GM12892 (cell line): ENCODE measurements around a stretch of chr2.

DNA sequence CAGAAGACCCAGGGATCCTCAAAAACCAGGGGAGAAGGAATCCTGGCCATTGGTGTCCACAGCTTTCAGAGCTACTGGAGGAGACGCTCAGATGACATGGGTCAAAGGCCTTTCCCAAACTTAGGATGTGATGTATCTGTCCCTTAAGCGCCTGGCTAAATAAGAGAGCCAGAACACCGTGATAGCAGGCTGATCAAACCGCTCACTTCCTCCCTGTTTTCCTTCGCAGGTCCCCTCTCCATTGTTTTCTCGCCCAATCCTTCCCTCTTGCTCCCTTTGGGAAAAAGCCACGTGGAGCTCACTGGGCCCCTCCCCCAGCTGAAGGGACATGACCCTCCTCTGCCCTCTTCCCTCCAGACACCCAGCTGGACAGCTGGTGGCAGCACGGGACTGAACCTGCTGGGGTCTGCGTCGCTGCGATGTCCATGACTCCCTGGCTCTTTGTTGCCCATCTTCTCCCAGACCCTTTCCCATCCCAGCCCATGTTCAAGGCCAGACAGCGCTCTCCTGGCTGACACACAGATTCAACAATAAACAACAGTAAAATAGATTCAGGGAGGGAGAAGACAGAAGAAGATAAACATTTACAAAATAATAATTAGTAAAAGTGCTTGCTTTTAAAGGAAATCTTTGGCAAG, 201.6 kb downstream of the TNS1 start:
- RRBS, result no CpG with 5 or more reads among the region's 12 CpGs

DNA sequence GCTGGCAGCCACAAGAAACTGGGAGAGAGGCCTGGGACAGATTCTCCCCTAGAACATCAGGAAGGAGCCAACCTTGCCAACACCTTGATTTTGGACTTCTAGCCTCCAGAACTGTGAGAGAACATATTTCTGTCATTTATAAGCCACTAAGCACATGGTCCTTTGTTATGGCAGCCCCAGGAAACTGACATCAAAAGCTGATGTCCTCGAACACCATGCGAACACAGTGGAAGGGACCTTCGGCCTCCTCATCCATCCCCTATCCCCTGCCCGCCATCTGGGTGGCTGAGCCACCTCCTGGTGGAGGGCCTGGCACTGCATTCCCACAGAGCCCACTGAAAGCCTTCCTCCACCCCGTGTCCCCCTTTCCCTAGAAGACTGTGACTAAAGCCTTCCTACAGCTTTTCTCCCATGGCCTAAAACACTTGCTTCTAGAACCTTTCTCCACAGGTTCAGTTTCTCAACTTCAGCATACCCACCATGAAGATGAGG, 187.5 kb downstream of the TNS1 start:
- RRBS, result no CpG with 5 or more reads among the region's 5 CpGs

DNA sequence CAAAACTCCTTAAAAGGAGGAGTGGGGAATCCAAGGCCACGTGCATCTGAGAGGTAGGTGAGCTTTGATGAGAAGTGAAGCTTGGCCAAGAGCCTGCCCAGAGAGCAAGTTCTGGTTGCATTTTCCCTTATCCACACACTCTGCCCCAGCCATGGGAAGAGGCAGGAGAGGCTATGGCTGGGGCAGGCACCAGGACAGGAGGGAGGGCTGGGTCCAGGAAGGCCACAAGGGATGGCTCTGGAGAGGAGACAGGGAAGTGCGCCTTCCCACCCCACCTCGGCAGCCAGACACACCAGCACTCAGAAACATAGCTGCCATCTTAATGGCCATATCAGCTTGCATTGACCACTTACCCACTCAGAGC, 148.2 kb downstream of the TNS1 start:
- RRBS, result no CpG with 5 or more reads among the region's 3 CpGs

DNA sequence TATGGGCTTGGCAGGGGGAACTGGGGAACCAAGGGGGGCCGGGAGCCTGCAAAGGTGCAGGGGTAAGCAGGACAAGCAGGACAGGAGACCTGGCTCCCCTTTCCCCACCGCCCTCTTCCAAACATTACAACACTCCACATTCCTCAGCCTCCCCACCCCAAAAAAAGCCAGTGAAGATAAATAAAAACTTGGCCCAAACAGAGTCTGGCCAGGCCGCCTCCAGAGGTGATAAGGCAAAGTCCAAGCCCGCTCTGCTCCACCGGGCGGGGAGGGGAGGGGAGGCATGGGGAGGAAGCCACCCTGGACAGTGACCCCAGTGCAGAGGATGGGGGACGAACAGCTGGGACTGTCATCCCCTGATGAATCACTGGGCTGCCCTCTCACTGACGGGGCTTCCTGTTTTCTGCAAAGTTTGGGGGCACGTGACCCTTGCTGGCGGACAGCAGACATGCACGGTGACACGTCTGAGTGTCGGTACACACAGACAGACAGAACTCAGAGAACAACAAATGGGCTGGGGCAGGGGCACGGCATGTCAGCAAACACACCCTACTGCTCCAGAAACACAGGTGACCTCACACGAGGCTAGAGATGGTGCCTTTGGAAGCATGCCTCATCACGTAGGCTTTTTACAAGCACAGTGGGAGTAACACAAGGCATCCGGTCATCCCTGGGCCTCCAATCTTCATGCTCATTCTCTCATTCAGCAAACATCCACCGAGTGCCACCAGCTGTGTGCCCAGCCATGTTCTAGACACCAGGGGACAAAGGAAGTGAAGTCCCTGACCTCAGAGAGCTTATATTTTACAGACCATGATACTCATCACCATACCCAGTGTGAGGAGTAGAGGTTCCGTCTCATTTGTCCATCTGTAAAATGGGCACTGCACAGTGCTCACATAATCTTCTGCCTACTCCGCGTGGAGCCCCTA, 100.1 kb downstream of the TNS1 start:
- RRBS, result no CpG with 5 or more reads among the region's 21 CpGs

DNA sequence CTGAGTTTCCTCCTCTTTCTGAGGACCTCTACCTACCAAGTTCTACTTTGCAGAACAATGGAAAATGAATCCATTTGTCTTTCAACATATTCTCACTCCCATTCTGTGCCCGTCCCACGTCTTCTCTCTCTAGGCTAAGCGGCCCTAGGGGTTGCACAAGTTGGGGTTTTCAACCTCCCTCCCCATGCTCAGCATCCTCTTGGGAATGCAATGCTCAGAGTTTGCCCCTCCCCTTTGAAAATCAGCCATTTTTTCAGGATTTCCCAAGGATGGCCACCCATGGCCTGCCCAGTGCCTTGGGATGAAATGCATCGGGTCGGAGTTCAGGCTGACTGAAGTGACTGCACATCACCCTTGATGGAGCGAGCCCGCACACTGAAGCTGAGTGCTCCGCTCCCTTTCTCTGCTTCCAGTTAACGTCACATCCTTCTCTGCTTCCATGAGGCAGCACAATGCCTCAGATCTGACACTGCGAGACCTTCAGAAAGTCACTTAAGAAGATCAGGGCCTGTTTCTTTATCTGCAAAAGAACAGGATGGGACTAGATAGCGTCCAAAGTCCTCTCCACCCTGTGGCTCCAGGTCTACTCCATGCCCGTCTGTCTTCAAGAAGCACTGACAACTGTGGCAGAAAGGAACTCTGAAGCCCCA, 87.8 kb downstream of the TNS1 start:
- RRBS, result no CpG with 5 or more reads among the region's 12 CpGs

- RRBS, result no CpG with 5 or more reads among the region's 10 CpGs
These were observed 86.1 kb downstream of the TNS1 start for GRCh38 chr2:217916532-217917214.

DNA sequence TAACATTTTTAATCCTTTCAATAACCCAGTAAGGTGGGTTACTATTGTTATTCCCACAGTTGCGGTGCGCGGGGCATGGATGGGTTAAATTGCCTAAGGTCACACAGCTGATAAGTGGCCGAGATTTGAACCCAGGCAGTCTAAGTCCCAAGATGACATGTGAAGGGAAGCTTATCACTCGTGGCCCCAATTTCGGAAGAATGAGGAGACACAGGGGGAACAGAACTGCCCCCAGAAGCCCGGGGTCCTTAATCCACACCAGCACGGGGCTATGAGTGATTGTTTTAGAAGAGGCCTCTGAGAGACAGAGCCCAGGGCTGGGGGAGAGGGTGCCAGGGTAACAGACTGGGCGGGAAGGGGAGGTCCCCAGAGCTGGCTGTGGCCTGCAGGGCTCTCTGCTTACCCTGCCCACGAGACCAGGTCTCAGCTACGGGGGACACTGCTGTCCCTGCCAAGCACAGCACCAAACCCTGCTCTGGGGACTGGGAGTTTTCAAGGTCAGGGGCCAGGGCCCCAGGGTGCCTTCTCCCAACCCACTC, 80.9 kb downstream of the TNS1 start:
- RRBS, result no CpG with 5 or more reads among the region's 11 CpGs

DNA sequence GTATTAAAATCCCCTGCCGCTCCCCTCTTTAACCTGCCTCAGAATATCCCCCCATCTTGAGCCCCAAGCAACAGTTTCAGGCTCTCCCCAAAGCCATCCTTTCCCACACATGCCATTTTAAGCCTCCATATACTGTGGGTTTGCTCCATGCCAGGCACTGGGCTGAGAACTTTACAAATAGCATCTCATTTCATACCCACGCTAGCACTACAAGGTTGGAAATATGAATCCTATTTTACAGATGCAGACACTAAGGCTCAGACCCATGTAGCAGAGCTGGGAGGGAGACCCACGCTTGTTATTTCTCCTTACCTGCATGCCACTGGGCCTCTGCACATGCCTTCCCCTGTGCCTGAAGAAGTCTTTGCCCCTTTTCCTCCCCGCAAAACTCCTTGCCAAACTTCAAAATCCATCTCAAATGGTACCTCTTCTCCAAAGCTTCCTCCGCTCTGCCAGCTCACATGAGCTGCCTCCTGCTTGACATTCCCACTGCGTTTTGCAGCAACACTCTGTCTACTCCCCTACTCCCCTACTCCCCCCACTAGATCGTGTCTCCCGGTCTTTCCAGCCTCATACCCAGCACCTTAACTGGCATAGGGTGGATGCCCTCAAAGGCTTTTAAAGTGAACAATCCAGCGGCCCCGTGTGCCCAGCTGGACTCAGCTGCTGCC, 66.0 kb downstream of the TNS1 start:
- RRBS, result no CpG with 5 or more reads among the region's 10 CpGs

DNA sequence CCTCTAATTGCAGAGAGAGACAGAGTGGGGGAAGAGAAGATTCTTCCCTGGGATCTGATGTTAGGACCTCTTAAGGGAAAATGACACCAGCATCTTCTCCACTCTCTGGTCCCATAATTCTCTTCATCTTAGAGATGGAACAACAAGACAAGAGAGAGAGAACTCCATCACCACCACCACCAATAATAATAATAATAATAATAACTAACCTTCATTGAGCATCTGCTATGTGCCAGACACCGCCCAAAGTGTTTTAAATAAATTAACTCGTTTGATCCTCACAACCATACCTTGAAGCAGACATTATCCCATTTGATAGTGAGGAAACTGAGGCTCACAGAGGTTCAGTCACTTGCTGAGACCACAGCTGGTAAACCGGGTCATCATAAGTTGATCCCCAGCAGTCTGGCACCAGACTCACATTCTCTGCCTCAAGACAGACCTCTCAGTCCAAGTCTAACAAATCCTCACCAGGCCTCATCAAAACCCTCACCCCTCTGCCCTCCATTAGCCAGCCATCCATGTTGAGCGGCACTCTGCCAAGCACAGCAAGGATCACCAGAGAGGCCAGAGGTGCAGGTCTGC, 63.8 kb downstream of the TNS1 start:
- RRBS, result no CpG with 5 or more reads among the region's 4 CpGs

DNA sequence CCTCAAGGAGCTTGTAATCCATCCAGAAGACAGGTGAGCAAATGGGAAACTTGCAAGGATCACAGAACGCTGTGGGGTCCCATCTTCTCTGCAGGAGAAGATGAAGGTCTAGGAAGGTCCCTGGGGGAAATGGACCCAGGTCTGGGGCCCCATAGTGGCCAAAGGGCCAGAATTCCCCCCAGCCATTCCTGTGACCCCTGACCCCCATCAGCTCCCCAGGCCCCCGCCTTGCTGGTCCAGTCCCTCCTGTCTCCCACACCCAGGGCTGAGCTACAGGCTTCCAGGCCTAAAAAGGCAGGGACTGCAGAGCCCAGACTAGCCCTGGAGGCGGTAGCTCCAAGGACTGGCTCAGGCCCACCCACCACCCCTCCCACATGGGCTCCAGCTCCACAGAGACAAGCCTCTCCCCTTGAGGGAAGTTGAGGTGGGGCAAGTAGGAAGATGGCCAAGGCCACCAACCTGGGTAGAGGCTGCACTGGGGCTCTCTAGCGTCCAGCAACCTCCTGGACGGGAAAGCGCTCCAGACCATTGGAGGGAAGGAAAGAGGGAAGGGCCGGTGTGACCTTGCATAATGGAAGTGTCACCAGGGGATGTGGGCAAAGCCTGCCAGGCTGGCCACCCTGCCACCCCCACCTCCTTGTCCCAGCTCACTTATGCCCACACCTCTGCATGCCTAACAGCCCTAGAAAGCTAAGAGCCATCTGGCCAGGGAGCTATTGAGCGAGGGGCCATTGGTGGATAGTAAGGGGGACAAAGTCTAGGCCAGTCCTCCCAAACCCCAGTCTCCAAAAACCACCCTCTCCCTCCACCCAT, 63.1 kb downstream of the TNS1 start:
- RRBS, result no CpG with 5 or more reads among the region's 8 CpGs

DNA sequence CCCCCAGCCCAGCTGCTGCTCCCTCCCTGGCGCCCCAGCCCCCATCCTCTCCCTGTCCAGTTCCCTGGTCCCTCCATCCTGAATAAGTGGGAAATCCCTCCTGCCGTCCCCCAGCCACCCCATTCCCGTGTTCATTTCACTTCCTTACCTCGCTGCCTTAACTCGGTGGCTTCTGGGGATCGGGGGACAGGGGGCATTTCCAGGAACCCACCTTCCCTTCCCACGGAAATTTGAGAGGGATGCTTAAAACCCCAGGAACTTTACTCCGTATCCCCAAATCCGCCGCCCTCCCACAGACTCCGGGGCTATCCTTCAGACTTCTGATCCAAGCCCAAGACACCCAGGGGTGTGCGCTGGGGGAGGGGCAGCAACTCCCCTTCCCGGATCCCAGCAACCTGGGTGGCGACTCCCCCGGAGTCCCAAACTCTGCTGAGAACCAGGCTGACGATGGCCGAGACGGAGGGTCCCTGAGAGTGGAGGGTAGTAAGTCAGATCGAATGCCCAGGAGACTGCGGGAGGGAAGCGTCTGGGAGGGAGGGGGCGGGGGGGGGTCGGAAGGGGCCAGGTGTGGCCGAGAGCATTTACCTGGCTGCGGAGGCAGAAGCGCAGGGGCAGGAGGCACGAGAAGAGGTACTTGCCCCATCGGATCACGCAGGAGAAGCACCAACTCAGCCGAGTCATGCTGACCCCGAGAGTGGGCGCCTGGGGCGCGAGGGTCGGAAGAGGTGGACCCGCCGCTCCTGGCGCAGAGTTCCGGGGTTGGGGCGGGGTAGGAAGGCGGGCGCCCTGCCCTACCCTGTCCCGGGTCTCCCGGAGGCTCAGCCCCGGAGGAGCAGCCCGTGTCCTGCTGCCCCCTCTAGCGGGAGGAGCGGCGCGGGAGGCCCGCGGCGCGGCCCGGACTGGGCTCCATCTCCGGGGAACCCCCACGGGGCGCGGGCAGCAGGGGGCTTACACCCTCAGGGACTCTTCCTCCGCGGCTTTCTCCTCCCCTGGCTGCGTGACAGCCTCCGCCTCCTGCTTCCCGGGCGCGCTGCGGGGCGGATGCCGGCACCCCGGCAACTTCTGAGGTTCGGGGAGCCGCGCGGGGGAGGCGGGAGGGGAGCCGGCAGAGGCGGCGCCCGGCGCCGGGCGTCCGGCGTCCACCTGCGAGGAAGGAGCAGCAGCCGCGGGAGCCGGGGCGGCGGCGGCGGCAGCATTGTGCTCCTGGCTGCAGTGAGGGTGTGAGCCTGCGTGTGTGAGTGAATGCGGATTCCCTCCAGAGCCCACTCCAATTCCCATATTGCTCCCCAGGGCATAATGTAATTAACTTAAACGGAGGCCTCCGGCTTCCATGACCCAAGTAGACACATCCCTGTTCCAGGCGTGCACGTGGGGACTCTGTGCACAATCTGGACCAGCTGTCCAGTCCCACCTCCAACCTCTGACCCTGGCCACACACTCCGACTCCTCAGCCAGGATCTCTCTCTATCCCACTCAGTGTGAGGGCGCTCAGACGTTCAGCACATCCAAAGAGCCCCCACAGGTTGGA, 7.3 kb upstream of the TNS1 start:
- RRBS, result 2% methylated on average over 30 of the region's 101 CpGs

GRCh38 chr2:218021610-218022117, 18.9 kb upstream of the TNS1 start:
- RRBS, result no CpG with 5 or more reads among the region's 9 CpGs

DNA sequence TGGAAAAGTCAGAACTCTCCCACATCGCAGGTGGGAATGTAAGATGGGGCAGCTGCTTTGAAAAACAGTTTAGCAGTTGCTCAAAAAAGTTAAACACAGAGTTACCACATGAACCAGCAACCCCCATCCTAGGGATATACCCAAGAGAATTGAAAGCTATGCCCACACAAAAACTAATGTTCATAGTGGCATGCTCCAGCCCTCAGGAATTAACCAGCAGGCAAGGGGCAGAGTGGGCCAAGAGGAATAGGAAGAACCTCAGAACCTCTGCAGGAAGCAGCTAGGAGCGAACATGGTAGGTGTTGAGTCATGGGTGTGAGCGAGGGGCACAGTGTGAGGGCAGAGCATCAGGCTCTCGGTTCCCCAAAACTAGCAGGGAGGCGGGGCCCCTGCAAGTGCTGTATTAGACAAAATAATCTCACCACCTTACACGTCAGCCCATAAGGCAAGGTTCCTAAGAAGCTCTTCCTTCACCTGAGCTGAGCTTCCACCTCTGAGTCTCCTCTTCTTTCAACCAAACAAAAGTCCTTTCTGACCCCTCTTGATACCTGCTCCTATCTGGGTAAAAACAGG, 5.6 kb upstream of the RUFY4 start:
- RRBS, result no CpG with 5 or more reads among the region's 6 CpGs

- RRBS, result no CpG with 5 or more reads among the region's 5 CpGs
These were observed 3.2 kb downstream of the CXCR2 start for GRCh38 chr2:218128881-218129483.

GRCh38 chr2:218217953-218218737, 1.2 kb downstream of the ARPC2 start:
- RRBS, result no CpG with 5 or more reads among the region's 10 CpGs

- RRBS, result no CpG with 5 or more reads among the region's 12 CpGs
These were observed 8.2 kb downstream of the PNKD start for GRCh38 chr2:218278544-218278910.

- RRBS, result no CpG with 5 or more reads among the region's 23 CpGs
These were observed 548 bp downstream of the TMBIM1 start for GRCh38 chr2:218291581-218292329.

- RRBS, result 60% methylated on average over 1 of the region's 18 CpGs
These were observed 23.5 kb upstream of the CATIP start for GRCh38 chr2:218332888-218333811.

DNA sequence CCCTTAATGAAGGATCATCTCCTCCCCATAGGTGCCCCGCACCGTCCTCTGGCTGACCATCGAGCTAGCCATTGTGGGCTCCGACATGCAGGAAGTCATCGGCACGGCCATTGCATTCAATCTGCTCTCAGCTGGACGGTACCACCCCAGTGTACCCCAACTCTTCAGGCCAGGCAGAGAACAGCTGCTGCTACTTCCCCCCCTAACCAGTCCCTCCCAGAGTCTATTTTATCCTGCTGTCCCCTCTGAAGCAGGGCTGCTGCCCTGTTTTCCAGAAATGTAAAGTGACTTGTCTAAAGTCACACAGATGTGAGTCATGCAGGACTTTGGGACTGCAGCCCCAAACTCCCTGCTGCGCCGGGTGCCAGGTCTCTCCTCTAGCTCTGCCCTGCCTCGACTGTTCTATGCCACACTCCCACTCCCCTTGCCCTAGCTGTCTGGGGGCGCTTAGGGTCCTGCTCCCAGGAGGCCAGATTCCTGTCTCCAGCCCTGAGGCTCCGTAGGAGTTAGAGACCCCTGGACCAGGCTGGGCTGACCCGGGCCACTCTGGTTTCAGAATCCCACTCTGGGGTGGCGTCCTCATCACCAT, 4.6 kb downstream of the SLC11A1 start:
- RRBS, result no CpG with 5 or more reads among the region's 14 CpGs

DNA sequence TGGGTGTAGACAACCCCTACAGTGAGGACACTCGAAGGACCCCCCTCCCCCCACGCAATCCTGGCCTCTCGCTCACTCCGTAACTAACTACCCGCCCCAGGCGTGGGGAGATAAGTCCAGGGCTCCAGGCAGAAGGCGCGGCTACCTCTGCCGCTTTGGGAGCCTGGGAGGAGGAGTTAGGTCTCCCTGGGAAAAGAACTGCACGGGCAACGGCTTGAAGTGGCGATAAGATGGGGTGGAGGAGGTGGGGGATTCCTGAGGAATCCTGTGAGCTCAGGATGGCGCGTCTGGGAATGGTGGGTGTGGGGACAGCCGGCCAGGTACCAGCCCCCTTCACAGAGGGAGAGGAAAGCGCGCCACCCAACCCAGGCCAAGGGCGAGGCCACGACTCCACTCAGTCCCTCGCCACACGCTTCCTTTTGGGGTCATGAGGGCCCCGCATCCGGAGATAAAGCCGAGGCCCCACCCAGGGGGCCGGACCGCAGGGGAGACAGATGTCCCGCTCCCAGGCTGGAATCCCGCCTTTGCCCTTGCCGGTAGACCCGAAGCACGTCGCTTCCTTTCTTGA, 1.9 kb upstream of the CTDSP1 start:
- RRBS, result 2% methylated on average over 5 of the region's 32 CpGs